Measurements from ENCODE around the genes NKTR and GASK1A.

GRCh38 chr3:42600586-42601711 is at the start of gene NKTR:
TSS of gene NKTR (plus strand) at chr3:42600686.
- PRO-cap = bidirectional peak, plus-strand start at chr3:42600739, minus-strand start at chr3:42600322; bidirectional peak, plus-strand start at chr3:42601035, minus-strand start at chr3:42600904; bidirectional peak, plus-strand start at chr3:42601276, minus-strand start at chr3:42601300

- PRO-cap = no peak
These were observed 6.0 kb downstream of the ZBTB47 start for GRCh38 chr3:42659317-42659980.

- PRO-cap = no peak
These were observed 29.5 kb upstream of the HHATL start for GRCh38 chr3:42731807-42732834.

DNA sequence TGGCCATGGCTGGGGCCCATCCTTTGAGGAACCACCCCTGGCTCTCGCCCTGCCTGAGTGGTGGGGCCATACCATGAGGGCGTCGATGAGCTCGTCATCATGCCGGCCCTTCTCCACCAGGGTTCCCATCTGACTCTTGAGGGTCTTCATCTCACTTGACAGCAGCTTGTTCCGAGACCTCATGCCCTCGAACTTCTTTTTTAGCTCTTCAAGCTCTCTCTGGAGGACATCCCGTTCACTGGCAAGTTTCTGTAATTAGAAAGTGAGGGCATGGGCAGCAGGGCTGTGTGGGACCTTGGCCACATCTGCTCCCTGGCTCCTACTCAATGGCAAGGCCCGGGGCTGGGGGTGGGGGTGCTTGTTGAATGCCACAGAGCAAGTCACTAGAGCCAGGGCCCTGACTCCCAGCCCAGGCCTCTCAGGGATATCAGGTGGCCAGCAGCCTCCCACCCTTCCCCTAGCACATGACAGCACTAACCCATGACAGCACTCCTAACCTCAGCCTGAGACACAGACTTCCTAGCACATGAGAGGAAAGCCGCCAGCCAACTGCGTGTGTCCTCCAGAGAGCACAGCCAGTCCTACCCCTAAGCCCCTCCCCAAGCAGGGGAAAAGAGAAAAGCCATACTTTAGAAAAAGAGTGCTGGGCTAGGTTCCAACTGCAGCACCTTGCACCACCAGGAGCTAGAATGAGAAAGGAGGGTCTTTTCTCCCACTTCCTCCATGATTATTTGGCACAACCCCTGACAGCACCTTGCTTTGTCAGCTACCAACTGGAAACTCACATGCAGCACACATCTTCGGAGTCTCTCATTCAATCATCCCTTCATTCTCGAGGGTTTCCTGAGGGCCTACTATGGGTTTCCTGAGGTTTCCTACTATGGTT is 33.2 kb downstream of the CCDC13 start:
- PRO-cap = no peak

GRCh38 chr3:42844557-42844900 is 31.1 kb downstream of the CYP8B1 start:
- PRO-cap = no peak

DNA sequence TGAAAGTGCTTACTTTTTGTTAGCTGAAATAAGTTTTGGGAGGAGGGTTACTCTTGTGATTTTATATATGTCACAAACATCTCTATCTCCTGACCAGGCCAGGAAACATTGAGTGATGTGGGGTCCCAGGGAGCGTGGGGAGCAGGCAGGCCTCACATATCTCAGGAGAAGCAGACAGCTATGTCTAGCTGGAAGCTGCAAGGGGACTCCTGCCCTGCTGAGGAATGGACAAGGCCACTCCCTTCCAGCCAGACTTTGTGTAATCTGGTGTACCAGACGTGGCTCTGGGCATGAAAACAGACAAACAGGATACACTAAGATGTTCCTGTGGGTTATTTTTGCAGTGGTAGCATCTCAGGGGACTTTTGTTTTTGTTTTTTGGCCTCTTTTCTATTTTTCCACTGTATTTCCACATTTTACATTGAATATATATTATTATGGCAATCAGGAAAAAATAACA is 23.2 kb downstream of the CYP8B1 start:
- PRO-cap = no peak

- PRO-cap = no peak
These were observed at the start of gene GASK1A for GRCh38 chr3:42978943-42979960. TSS of gene GASK1A (plus strand) at chr3:42979311.

- PRO-cap = no peak
These were observed 1.9 kb downstream of the GASK1A start for GRCh38 chr3:42980981-42981365.

DNA sequence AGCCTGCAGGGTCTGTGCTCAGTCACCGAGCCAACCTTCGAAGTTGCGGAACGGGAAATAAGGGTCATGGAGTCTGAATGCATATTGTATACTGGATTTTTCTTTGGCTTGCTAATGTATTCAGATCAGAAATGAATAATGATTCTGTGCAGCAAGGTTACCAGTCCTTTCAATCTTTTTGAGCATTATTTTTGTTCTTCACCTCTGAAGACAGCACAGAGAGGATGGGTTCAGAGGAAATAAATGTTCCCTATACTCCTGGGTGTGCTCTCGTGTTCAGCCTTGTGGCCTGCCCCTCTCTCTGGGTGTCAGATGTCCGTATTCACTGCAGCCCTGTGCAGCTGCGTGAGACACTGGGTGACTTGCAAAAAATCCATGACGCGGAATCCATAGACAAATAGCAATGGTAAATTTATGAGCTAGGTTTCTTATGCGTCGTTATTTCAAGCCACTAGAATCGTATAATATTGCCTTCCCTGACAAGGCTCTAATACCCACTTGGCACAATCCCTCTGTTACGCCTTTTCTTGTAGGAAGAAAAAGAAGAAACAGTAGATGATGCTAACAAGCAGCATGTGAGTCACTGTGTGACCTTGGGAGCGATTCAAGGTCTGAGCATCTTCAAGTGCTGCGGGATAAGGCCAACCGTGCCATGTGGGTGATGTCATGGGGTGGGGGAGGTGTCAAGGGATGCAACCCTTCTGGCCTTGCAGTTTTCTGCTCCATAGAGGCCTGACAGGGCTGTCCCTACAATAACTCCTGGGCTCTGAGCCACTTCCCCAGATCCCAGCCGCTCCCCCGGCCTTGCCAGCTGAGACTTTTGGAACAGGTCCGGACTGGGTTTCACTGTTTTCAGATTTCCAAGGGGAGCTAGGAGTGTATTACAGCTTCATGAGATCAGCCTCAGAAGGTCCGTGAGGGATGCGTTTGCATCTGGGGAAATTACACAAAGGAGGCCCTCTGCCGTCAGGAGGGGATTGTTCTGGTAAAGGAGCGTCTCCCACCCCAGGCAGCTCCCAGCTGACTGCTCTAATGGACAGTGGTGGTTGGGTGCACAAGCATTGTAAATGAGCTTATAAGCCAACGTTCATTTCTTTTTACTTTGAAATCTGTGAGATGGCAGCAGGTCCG is 47.5 kb upstream of the POMGNT2 start:
- PRO-cap = no peak

- PRO-cap = bidirectional peak, plus-strand start at chr3:43180285, minus-strand start at chr3:43180226
These were observed 73.9 kb upstream of the POMGNT2 start for GRCh38 chr3:43179579-43180457.

DNA sequence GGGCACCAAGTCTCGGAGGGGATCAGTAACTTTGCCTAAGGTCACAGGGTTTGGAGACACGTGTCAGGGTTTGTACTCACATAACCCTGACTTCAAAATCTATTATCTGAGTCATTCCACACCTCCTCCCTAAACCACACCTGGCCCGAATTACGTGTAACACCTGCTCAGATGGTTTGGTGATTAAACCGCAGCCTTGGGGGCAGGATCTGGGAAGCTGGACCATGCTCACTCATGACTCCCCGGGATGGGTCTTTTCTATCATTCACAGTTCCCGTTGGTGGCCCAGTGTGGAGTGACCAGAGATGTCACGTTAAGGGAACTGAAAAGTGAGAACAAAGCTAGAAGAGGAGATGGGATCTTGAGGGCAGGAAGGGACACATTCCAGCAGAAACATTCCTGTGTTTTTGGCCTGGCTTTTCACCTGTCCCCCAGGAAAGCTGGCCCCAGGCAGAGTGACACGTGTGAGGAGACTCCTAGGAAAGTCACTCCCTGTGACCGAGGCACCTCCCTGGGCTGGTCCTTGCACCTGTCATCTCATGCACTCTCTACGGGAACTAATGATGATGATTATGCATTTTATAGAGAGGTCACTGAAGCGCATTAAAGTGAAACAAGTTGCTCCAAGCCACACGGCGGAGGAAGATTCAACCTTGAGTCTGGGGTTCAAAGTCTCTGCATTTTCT is 75.4 kb upstream of the POMGNT2 start:
- PRO-cap = no peak

GRCh38 chr3:43345133-43345654 is 58.9 kb downstream of the SNRK start:
- PRO-cap = no peak

DNA sequence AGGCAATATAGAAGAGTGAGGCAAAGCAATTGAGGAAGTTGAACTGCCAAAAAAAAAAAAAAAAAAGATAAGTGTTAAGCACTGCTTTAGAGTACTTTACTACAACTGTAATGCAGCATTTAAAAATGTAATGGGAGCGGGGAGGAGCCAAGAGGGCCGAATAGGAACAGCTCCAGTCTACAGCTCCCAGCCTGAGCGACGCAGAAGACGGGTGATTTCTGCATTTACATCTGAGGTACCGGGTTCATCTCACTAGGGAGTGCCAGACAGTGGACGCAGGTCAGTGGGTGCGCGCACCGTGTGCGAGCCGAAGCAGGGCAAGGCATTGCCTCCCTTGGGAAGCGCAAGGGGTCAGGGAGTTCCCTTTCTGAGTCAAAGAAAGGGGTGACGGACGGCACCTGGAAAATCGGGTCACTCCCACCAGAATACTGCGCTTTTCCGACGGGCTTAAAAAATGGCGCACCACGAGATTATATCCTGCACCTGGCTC is 56.1 kb downstream of the ANO10 start:
- PRO-cap = no peak

DNA sequence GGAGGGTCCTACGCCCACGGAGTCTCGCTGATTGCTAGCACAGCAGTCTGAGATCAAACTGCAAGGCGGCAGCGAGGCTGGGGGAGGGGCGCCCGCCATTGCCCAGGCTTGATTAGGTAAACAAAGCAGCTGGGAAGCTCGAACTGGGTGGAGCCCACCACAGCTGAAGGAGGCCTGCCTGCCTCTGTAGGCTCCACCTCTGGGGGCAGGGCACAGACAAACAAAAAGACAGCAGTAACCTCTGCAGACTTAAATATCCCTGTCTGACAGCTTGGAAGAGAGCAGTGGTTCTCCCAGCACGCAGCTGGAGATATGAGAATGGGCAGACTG is 55.7 kb downstream of the ANO10 start:
- PRO-cap = no peak

GRCh38 chr3:43759107-43759703 is 68.5 kb downstream of the ABHD5 start:
- PRO-cap = no peak

DNA sequence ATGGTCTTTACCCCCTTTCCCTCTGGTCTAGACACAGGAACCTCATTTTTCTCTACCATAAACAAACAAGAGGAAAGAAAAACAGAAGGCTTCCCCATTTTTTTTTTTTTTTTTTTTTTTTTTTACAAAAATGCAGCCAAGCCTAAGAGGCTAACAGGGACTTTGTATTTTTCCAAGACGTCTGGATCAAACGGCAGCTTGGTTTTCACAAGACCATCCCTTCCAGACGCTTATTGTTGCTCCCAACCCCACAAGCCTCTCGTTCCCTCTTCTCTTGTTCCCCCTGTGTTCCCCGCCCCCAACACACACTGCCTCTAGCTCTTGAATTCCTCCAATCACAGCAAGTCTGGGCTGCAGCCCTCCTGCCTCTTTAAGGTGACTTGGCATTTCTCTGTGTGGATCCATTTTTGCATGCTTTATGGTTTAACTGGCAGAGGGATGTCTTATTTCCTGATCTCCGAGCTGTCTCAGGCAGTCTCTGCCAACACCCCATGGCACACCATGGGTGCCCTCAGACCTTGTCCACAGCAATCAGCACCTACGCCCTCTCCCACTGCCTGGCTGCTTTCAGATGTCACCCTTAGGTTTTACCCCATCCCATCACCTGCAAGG is 182.1 kb downstream of the ABHD5 start:
- PRO-cap = no peak

DNA sequence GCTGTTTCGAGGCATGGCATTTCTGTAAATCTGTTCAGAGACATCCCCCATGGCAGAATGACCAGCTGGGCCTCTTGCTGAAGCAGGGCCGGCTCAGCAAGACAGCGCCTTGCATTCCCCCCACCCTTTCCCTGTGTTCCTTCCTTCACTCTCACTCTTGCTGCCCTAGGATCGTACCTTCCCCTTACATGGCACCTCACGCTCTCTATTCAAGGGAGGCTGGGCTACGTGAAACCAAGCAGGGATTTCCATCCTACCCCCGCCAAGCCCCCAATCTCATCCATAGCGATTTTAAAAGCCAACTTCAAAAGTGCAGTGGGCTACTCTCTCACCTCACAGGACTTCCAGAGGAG is 192.5 kb downstream of the ABHD5 start:
- PRO-cap = no peak

- PRO-cap = no peak
These were observed 203.3 kb downstream of the ABHD5 start for GRCh38 chr3:43893736-43894686.

GRCh38 chr3:43994773-43995516 is 246.7 kb upstream of the TOPAZ1 start:
- PRO-cap = no peak

- PRO-cap = no peak
These were observed 243.0 kb upstream of the TOPAZ1 start for GRCh38 chr3:43998578-43999288.